Fallopian tube (tissue), 1 donor: ENCODE measurements around a stretch of chr11.

DNA sequence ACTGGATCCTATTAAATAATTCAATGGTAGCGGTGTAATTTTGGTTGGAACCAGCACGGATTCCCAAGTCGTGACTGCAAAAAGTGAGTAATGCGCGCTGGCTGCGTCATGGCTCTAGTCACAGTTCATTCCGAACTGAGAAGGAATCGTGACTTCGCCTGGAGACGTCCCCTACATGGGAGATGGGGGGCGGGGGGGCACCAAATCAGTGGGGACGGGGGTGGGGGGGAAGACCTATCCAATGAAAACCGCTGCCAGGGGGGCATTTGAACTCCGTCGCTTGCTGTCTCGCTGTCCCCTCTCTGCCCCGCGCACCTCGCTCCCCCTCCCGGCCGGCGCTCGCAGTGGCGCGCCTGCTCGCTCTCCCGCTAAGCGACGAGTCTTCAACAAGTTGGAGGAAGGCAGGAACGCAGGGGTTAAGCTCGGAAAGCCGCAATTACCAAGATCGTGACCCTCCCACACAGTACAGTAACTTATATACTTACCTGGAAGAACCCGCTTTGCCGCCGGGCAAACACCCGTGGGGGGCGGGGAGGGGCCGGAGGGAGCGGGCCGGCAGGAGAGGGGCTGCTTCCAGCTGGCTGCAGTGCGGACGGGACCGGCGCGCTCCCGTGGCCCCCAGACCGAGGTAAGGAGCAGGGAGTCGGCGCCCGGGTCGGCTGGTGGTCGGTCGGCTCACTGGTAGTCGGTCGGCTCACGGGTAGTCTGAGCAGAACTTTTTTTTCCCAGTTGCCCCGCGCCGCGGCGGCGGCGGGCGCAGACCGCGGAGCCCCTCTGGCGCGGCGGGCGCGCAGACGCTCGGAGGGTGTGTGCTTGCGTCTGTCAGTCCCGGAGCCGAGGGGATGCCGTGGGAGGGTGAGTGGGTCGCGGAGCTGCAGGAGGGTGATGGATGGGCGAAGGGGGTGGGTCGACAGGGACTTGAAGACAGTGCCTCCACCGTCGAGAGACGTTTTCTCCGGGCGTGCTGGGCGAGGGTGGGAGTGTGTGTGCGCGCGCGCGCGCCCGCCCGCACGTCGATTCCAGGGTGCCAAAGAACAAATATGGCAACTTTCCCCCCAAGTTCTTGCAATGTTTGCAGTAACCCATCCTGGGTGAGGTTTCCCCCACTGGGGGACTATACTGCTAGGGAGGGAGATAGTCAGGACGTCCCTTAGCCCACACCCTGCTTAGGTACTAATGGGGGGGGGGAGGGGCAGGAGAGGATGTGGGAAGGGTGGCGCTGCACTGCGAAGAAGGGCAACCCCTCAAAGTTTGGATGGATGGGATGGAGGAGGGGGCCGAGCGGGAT, 101.2 kb upstream of the HSD17B12 start:
- PRO-cap, result no peak

GRCh38 chr11:43681469-43681677, 835 bp downstream of the HSD17B12 start:
- PRO-cap, result no peak

GRCh38 chr11:43681996-43682533, 1.5 kb downstream of the HSD17B12 start:
- PRO-cap, result no peak

GRCh38 chr11:43788379-43788907, 92.2 kb upstream of the ALKBH3 start:
- PRO-cap, result no peak

GRCh38 chr11:44036827-44037051, 11.0 kb upstream of the ACCSL start:
- PRO-cap, result no peak

GRCh38 chr11:44037343-44037709, 10.5 kb upstream of the ACCSL start:
- PRO-cap, result unidirectional peak, minus-strand start at chr11:44037469

GRCh38 chr11:44671027-44671497, 55.7 kb upstream of the TSPAN18 start:
- PRO-cap, result no peak

GRCh38 chr11:44910926-44911845, 39.5 kb downstream of the TP53I11 start:
- PRO-cap, result no peak

DNA sequence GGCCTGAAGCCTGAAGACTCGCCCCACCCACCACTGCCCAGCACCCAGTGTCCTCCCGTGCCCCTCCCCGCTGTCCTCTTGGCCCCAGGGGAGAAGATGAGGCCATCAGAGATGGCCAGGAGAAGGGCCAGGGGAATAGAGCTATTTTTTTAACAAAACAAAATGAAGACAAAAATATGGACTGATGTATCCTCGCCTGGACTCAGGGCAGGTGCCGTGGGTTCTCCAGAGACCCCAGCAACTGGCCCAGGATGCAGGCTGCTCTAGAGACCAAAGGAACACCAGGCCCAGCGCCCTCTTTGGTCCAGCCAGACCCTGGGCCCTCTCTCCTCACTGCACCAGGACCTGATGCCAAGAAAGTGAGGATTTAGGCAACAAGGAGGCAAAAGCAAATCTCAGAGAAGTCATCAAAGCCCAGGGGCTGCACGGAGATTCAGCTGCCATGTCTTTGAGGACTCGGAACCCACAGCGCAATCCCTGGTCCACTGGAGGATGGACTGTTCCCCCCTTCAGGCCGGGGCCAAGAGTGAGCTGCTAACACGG, 21.4 kb downstream of the TP53I11 start:
- PRO-cap, result no peak

GRCh38 chr11:44979555-44980357, 29.1 kb upstream of the TP53I11 start:
- PRO-cap, result unidirectional peak, minus-strand start at chr11:44980013

DNA sequence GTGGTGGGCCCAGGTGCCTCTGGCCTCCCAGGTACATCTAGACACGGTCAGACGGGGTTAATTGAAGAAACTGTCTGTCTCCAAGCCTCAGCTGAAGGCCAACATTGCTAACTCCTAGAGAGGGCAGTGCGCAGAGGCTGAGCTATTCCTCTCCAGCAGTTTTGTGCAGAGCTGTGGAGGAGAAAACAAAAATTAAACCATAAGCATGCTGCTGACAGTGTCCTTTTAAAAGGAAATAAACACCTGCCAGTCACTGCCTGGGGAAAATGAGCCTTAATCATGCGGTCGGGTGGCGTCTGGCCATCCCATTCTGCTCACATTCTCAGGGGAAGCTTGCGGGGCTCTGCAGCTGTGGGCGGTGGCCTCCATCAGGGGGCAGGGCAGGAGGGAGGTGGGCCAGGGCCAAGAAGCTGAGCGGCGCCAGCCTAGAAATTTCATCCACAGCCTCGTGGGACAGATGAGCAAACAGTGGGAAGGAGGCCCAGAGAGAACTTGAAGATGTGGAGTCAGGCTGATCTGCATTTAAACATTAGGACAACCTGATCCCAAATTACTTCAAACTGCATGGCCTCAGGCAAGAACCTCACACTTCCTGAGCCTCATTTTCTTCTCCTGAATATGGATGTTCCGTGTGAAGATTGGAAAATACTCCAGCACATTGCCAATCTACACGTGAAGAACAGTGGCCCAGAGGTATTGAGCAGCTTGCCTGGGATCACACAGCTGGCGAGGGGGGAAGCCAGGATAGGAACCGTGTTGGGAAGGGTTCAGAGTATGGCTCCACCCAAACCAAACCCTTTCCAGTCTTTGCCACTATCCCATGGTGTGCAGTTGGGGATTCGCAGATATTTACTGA, 71.1 kb upstream of the TP53I11 start:
- PRO-cap, result no peak

DNA sequence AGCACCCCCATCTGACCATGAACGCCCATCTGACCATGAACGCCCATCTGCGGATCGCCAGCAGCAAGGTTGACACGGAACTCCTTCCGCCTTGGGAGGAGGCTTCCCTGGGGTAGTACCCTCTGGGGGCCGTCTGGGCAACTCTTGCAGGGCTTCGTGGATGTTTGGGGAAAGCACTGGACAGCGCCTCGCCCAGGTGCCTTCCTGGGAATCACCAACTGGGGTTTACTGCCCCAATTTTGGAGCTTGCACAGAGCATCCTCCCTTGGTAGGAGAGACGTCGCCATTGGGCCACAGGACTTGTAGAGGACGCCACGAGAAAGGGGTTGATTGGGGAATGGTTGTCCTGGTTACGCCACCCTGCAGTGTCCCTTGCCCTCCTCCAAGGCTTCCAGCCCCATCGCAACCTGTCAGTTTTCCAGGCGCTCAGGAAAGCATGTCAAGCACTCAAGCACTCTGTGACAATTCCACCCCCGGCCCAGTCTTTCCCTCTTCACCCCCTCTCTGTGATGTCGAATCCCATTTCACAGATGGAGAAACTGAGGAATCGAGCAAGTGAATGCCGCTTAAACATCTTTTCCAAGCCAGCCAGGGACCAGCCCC, 944 bp upstream of the PRDM11 start:
- PRO-cap, result unidirectional peak, plus-strand start at position 413 of the sequence

GRCh38 chr11:45181407-45182280, 35.2 kb downstream of the PRDM11 start:
- PRO-cap, result bidirectional peak, plus-strand start at chr11:45181763, minus-strand start at chr11:45181721; unidirectional peak, minus-strand start at chr11:45181874

- PRO-cap, result bidirectional peak, plus-strand start at chr11:45658900, minus-strand start at chr11:45658654
These were observed 6.9 kb downstream of the CHST1 start for GRCh38 chr11:45658275-45659185.

DNA sequence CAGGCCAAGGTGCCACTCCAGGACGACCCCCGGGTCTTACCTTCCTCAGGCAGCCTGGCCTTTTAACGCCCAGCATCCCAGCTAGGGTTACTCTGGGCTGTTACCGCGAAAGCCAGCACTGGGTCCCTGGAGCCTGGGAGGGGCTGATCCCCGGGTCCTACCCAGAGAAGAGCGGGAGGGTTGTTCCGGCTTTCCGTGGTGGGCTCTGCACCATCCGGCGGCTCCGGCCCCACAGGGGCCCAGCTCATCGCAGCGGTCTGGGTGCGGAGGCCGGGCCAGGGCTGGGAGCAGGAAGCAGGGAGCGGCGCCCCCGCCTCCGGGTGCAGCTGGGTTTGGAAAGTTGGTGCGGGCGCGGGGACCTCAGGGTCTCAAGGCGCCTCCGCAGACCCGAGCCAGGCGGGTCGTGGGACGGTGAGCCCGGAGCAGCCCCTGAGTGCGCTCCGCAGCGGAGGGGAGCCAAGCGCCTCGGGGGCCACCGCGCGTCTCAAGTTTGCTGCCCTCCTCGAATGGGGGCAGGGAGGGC, 922 bp downstream of the CHST1 start:
- PRO-cap, result no peak

DNA sequence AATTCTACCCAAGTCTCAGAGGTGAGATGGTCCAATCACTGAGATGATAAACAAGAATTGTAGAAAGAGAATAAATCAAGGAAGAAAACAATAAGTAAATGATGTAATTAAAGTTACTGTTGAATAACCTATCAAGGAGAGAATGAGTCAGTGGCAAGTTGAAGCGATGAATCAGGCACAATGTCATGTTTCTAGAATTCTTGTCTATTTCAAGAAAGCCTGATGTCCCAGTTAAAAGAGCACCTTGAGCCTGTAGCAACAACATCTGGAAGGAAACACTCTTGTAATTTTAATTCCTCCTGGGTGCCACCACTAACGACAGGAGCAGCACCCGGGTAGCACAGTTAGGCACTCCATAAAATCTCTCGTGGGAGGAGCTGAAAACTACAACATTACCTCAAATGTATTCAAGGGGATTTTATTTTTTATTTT, 67.9 kb upstream of the SLC35C1 start:
- PRO-cap, result no peak

GRCh38 chr11:45805556-45806309, 784 bp downstream of the SLC35C1 start:
- PRO-cap, result bidirectional peak, plus-strand start at chr11:45805759, minus-strand start at chr11:45805649

DNA sequence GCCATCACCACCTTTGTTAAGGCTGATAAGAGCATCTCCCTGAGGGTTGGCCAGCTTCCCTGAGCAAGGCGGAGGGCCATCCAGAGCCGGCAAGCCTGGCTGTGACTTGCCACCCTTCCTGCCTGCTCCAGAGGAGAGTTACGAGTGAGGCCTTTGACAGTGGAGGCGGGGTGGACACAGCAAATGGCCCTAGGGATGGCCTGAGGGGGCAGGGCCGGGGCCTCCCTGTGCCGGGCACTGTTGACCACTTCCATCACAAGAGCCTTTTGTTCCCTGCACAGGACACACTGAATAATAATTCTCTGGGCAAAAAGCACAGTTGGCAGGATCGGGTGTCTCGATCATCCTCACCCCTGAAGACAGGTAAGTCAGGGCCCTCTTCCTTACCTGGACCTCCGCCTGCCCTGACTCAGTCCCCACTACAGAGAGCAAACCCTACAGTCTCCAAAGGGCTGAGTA, 5.3 kb downstream of the FREY1 start:
- PRO-cap, result no peak

GRCh38 chr11:46248449-46249092, 28.9 kb upstream of the CREB3L1 start:
- PRO-cap, result no peak

- PRO-cap, result no peak
These were observed 9.7 kb upstream of the CREB3L1 start for GRCh38 chr11:46267760-46268070.